RPMI7951 (cell line): ENCODE measurements around a stretch of chr2.

DNA sequence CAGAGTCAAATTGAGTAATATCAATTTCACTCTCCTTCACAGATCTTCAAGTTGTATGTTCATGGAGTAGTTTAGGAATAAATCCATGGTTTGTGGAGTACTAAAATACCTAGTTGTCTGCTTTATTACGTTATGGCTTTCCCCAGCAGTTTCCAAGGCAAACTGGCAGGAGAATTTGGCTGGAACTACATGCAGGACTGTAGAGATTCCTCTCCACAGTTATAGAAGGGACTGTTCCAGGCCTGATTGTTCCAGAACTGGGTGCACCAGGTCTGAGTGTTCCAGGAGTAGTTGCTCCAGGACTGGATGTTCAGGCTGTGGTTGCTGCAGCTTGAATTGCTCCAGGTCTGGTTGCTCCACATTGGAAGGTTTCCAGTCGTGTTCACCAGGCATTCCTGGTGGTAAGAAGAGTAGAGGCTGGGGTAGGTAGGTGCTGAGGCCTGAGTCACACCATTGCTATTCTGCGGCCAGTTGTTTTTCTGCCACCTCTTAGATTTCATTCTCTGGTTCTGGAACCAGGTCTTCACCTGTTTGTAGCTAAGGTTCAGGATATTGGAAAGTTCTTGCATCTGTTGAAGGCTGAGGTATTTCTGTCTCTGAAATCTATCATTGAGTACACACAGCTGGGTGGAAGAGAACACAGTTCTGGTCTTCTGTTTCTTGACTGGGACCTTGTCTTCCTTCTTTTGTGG is 28.2 kb downstream of the SGPP2 start:
- RAMPAGE, long total RNA = no peak

DNA sequence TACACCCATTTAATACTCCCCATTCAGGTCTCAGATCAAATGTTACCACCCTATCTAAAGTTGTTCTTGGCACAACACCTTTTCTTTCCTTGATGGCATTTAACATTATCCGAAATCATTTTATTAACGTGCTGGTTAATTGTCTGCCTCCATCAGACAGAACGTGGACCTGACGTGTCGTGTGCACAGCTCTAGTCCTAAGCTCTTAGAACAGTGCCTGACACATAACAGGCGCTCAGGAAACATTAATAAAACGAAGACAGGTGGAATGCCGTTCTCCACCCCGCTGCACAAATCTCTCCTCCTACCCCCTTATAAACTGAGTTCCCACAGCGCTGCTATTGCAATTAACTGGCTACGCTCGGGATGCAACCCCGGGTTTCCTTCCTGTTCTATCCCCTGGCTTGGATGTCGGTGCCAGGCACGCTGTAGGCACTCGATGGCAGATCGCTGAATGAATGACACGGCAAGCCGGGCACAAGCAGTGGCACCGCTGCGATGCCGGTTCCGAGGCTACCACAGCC is 496 bp downstream of the FARSB start:
- RAMPAGE, long total RNA = no peak

DNA sequence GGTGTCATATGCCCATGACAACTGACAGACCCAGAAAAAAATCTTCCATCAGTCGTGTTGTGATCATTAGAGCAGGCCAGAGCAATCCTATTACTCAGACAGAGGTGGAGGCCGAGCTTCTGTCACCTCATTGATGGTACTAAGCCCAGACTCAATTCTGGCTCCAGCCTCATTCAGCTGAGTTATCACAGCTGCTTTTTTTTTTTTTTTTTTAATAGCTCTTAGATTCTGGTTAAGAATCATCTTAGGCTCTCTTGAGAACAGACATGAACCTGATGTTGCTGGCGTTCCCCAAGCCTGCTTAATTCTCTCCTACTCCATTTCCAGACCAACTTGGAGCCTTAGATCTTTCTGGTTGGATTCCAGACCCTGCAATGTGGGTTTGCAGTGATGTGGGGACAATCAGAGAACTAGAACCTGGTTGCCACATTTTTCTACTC is 43.2 kb downstream of the MOGAT1 start:
- RAMPAGE, long total RNA = no peak

GRCh38 chr2:222805881-222806041 is 55.1 kb upstream of the ACSL3 start:
- RAMPAGE, long total RNA = no peak

DNA sequence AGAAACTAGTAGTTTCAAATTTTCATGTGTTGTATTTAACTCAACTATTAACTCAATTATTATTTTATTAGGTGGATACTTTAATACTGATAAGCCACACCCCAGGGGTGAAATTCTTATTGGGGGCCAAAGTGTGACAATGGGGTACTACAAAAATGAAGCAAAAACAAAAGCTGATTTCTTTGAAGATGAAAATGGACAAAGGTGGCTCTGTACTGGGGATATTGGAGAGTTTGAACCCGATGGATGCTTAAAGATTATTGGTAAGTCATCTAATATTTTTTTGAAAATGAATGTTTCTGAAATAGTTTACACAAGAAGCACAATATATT is 69.7 kb downstream of the ACSL3 start:
- RAMPAGE, long total RNA = no peak

GRCh38 chr2:223053333-223053947 is 1.4 kb downstream of the KCNE4 start:
- RAMPAGE, long total RNA = no peak

- RAMPAGE, long total RNA = no peak
Observed at GRCh38 chr2:223760730-223761558, 76.4 kb downstream of the AP1S3 start.

GRCh38 chr2:223870057-223870284 is 32.6 kb upstream of the AP1S3 start:
- RAMPAGE, long total RNA = no peak

DNA sequence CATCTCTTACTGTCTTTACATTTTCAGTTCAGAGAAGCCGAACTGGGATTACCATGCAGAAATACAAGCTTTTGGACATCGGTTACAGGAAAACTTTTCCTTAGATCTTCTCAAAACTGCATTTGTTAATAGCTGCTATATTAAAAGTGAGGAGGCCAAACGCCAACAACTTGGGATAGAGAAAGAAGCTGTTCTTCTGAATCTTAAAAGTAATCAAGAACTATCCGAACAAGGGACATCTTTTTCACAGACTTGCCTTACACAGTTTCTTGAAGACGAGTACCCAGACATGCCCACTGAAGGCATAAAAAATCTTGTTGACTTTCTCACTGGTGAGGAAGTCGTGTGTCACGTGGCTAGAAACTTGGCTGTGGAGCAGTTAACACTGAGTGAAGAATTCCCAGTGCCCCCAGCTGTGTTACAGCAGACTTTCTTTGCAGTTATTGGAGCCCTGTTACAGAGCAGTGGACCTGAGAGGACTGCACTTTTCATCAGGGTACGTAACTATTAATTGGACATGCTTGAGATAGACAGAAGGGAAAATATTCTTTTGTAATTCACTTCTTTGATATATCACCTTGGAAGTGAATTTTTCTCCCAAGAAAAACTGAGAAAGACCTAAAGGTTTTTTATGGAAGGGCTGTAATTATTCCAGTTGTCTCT is 2.4 kb downstream of the MRPL44 start:
- RAMPAGE, long total RNA = no peak

- RAMPAGE, long total RNA = no peak
Observed at GRCh38 chr2:224221580-224221905, 180.4 kb downstream of the FAM124B start.

DNA sequence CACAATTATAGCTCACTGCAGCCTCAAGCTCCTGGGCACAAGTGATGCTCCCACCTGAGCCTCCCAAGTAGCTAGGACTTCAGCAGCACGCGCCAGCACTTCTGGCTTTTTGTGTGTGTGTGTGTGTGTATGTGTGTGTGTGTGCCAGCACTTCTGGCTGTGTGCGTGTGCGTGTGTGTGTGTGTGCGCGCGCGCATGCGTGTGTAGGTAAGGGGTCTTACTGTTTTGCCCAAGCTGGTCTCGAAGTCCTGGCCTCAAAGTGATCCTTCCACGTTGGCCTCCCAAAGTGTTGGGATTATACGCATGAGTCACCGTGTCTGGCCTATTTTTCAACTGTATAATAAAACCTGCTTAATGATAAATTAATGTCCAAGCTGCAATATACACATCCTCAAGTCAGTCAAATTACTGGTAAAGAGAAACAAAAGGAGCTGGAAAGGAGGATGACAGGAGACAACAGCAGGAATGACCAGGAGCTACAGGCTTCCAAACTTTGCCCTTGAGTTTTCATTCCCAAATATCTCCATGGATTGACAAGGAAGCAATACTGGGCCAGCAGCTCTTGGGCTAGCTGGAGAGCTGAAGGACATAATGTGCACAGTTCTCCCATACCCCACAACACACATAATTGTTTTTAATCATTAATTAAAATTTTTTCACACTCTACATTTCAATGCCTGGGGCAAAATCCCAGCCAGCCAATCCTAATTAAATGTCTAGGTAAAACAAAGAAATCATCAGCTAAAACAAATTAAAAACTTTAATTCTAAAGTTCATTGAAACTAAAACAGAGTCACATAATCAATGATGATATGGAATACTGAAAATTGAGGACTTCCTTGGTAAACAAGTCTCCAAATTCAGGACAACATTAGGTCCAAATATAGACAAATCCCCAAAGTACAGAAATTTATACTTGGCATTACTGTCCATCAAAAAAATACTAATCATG is 42.5 kb downstream of the CUL3 start:
- RAMPAGE, long total RNA = no peak

DNA sequence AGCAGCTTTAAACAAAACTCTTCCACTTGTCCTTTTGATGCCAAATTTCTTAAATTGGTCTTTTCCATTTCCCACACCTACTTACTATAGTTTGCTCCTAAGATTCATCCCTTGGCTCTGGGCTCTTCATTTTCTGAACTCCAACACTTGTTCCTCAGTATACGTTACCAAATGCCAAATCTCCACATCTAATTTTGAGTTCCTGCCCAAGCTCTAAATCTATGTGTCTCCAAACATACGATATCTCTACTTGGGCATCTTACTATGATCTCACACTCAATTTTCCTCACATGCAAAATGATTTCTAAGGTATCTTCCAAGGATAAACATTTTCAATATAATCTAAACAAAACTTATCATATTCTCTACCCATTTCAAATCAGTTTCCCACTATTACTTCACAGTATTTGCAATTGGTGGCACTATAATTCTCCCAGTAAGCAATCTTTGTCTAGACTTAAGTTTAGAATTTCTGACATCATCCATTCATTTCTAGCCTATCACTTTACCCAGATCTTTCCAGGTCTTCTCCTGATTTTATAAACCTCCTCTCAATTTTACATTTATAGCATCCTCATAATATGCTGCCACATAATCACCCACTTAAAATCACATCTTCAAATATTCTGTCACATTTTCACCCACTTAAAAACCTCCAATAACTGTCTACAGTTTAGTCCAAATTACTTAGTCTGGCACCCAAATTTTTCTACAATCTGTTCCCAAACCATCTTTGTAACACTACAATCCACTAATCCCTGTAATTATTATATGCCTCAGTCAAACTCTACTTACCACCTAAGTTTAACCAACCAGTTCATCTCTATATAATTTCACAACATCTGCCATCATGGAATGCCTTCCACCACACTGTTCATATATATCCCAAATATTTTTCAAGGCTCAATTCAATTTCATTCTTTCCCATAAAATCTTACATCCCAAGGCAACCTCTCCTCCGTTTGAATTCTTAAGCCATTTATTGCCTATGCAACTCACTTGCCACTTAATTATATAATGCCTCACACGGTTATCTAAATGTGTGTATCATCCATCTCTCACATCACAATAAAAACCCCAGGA is 30.0 kb downstream of the CUL3 start:
- RAMPAGE, long total RNA = no peak

DNA sequence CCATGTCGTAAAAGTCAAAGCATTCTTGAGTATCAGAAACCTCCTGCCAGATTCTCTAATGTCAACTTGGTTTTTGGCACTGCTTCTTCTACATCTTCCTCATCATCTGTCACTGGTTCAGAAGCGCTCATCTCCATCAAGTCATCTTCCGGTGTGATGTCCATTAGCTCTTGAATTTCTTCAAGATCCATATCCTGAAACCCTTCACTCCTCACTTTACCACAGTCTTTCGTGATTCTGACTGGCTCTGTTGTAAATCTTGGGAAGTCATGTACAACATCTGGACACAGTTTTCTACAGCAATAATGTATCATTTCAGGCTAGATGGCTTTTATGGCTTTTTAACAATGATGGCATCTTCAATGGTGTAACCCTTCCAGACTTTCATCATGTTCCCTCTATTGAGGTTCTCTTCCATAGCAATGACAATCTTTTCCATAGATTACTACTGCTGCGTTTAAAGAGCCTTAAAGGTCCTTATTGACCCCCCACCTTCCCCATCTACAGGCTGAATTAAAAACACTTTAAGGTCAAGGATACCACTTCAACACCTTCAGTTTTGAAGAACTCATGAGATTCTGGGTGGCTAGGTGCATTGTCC is 19.5 kb downstream of the CUL3 start:
- RAMPAGE, long total RNA = no peak

- RAMPAGE, long total RNA = no peak
Observed at GRCh38 chr2:224776828-224777164, 60.6 kb upstream of the CCDC195 start.

DNA sequence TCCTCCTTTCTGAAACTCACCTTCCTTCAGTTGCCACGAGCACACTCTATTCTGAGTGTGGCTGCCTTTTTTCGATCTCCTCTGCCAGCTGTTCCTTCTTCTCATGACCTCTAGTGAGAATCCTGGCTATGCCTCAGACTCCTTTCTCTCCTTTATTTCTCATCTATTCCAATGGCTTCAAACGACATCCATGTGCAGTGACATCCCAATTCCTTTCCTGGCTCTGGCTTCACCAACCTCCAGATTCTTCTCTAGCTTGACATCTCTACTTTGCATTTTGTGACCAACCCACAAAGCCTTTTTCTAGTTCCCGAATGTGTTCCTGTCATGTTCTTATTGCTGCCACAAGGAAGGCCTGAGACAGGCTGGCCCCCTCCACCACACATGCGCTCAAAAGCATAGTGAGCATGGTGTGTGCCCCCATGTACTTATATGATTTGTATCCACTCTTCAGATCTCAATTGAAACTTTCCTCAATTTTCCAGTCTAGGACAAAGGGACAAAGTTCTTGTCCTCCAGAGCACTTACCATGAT is 160.6 kb upstream of the CCDC195 start:
- RAMPAGE, long total RNA = no peak

- RAMPAGE, long total RNA = no peak
Observed at GRCh38 chr2:224957574-224957897, 84.7 kb downstream of the DOCK10 start.

- RAMPAGE, long total RNA = no peak
Observed at GRCh38 chr2:226030647-226030966, 631.1 kb downstream of the NYAP2 start.

DNA sequence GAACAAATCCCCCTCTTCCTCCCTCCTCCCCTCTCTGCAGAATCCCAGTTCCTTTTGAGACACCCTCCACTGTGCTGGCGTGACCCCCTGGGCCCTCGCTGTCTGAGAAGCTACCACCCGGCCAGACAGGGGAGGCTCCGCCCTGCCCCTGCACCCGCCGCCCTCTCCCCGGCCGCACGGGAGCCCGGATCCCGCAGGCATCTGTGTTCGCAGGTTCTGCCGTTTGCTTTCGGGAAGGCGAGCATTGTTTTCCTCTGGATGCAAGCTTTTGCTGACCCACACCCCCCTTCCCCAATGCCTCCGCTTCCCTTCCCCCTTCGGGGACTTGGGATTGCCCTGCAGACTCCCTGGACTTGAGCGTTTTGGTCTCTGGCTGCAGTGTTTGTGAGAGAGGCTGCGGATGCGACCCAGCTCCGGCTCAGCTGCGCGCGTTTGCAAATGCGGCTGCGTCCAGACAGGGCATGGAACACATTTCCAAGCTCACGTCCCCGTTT is 631.6 kb downstream of the NYAP2 start:
- RAMPAGE, long total RNA = no peak

DNA sequence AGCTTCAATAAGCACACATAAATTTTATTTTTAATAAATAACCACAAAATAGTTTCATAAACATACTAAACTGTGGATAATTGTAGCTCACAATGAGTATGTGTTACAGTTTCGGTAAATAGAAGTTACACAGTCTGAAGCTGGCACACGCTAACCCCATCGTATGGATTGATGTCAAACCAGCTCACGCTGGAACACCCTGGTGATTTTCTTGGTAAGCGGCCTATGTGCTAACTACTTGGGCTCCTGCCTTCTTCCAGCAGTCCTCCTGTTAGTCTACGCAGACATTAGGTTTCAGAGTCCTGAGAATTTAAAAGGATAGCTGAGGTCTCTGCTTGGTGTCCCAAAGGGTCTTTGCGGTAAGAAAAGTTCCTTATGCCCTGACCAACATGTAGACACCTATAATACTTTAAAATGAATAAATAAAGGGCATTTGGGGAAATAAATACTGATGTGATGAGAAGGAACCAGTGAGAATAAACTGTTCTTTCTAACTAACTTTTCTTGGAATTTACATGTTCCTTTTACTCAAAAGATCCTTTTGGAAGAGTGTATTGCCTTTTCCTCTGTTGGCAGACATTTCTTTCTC is 322.3 kb downstream of the IRS1 start:
- RAMPAGE, long total RNA = no peak

- RAMPAGE, long total RNA = no peak
Observed at GRCh38 chr2:226478262-226478946, 321.2 kb downstream of the IRS1 start.